RPMI7951 (cell line): ENCODE data around the gene DSC2.

DNA sequence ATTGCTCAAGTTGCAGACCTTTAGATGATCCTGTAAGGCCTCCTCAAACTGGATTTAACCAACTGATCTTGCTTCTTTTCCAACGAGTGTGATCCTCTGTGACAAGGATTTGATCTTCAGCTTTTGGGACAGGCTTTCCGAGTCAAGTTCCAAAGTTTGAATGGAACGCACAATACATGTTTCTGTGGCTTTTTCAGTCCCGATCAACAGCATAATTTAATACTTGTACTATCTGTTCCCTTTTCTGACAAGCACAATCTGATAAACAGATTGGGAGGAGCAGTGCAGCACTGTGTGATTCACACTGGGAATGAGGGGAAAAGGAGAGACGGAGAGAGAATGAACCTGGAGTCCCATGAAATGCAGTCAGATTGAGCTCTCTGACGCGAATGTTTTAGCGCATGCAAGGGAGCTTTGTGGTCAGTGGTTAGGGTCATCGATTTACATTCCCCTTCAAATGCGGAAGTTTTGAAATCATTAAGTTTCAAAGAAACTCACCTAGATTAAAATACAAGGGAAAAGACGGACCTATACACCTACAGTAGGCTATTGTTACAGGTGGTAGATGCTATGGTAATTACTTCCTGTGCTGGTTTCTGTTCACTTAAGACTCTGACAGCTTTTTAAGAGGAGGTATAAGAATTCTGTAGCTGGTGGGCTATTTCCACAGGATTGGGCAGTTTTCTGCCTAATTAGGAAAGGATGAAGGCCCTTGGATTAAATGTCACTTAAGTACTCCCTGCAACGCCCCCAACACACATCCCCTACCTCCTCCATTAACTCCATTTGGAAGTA lies 99.6 kb downstream of the KCTD1 start:
- RAMPAGE, long total RNA: no peak

DNA sequence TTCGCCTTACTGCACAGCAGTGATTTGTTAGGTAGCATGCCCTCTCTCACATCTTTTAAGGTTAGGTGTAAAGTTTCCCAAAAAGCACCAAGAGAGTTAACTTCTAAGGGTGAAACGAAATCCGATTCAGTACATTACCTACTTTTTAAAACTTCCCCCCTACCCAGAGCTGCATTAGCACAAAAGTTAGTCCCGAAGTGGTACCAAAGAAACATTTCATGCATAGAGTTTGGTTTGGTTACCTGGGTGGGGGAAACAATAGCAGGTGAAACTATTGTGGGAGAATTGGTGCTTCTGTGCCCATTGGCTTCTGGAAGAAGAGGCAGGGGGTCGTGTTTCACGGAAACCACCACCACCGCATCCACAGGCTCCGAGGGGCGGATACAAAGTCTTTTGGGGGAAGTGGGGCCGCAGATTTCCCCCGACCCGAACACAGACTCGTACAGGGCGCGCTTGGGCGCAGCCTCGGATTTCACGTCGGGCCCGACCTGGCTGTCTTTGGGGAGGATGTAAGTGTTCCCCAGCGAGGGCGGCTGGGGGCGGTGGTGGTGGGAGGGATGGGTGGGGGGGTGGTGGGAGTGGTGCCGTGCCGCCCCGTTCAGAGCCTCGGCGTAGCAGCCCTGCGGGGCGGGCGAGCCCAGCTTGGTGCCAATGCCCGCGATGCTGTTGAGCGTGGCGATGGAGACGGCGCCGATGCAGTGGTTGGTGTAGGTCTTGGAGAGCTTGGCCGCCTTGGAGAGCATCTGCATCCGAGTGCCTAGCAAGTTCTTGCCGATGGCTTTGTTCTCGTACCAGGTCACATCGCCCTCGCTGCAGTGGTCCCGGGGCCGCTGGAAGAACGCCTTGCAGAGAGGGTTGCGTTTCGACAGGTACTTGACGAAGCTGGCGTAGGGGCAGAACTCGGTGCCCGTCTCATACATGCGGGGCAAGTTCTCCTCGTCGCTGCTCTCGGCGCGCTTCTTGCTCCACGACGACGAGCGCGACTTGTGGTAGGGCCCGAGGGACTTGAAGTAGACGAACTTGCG lies 1.6 kb downstream of the KCTD1 start:
- RAMPAGE, long total RNA: no peak

- RAMPAGE, long total RNA: no peak
Measured at GRCh38 chr18:26547775-26548267, 532 bp downstream of the KCTD1 start.

DNA sequence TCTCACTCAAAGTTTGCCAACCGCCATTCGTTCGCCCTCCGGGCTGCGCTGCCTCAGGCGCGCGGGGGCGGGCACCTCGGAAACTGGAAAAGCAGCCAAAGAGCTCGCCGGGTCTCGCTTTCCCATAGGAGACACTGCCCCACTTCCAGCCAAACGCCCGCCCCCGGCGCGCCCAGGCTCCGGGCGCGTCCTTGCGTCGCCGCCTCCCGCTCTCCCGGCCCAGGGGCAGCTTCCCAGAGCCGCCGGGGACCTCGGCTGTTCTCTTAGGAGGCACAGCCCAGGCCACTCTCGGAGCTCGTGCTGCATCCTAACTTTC lies 1.3 kb upstream of the KCTD1 start:
- RAMPAGE, long total RNA: no peak

DNA sequence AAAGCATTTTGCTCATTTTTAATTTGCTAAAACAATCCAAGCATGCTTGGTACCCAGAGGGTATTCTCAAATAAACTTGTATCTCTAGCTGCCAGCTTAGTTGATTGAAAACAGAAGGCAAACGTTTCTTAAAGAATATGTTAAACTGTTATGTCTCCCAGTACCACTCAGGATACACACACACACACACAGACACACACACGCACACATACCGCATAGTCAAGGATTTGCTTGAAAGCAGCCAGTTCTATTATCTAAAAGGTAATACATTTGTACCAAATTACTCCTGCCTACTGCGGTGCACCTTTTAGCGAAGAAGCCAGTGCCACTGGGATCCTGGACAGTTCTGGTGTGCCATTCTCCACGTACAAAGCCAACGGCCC lies 106.9 kb upstream of the KCTD1 start:
- RAMPAGE, long total RNA: no peak

GRCh38 chr18:27605326-27605606 lies 420.2 kb upstream of the CHST9 start:
- RAMPAGE, long total RNA: no peak

GRCh38 chr18:27921733-27922591 lies 255.0 kb downstream of the CDH2 start:
- RAMPAGE, long total RNA: no peak

GRCh38 chr18:31024113-31024570 lies 18.4 kb downstream of the DSC3 start:
- RAMPAGE, long total RNA: no peak

DNA sequence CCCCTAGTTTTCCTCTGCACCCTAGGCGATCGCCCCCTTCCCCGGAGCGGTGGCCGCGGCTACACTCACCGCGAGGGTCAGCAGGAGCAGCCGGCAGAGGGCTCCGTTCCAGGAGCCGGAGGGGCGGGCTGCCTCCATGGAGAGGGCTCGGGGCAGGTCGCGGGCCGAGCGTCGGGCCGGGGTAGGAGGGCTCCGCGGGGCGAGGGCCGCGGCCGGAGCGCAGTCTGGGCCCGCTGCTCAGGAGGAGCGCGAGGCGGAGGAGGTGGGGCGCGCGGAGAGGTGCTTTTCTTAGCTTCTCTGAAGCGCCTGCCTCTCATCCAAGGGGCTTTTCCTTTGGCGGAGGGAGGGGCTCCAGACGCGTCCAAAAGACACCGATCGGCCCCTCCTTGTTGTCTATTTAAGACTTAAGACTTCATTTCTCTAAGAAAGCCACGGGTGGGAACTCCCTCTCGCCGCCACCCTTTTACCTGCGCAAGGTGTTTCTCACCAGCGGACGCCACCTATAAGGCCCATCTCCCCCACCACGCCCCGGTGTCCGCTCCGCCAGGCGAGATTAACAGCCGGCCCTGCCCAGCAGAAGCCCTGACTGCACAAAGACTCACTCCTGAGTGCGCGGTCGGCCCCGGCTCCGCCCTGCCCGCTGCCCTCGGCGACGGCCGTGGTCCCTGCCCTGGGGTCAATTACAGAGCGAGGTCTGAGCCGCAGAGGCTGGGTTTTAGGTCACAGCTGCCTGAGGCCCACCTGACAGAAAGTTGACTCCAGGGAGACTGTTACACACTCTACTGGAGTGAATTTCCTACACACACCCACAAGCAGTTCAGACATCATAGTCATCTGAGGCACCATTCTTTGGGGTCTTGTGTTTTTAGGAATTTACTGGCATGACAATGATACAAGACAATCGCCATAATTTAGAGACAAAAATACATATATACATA lies at the start of gene DSC2:
DSC2 (minus strand) TSS at position 588 of the 938 bp plus-strand sequence.
- RAMPAGE, long total RNA: no peak

DNA sequence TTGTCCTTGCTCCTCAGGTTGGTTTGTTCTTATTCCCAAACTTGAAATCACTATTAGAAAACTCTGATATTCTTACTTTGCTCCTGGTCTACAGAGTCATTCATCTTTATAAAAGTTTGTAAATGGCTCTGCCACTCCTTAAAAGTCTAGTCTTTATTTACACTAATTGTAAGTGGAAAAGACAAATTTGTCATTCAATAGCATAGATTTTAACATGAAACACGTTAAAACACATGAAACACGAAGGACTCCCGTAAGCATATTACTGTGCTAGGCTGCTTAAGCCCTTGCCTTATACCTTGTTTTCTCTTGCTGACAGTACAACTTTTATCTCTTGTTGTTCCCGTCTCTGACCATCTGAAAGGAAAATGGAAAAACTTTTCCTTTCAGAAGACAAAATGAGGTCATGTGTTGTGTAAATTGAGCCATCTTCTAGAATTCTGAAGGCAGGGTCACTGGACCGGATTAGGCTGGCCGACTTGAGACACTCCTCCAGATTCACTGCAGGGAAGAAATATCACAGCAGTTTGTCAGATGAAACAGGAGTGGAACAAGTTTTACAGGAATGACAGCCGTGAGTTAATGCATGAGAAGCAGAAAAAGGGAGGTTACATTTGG lies 5.5 kb downstream of the DSC1 start:
- RAMPAGE, long total RNA: no peak

GRCh38 chr18:31278653-31279153 lies 39.3 kb upstream of the DSG1 start:
- RAMPAGE, long total RNA: no peak

GRCh38 chr18:32096840-32097266 lies 5.2 kb downstream of the RNF138 start:
- RAMPAGE, long total RNA: no peak

GRCh38 chr18:32283538-32283926 lies 93.7 kb downstream of the MEP1B start:
- RAMPAGE, long total RNA: no peak

DNA sequence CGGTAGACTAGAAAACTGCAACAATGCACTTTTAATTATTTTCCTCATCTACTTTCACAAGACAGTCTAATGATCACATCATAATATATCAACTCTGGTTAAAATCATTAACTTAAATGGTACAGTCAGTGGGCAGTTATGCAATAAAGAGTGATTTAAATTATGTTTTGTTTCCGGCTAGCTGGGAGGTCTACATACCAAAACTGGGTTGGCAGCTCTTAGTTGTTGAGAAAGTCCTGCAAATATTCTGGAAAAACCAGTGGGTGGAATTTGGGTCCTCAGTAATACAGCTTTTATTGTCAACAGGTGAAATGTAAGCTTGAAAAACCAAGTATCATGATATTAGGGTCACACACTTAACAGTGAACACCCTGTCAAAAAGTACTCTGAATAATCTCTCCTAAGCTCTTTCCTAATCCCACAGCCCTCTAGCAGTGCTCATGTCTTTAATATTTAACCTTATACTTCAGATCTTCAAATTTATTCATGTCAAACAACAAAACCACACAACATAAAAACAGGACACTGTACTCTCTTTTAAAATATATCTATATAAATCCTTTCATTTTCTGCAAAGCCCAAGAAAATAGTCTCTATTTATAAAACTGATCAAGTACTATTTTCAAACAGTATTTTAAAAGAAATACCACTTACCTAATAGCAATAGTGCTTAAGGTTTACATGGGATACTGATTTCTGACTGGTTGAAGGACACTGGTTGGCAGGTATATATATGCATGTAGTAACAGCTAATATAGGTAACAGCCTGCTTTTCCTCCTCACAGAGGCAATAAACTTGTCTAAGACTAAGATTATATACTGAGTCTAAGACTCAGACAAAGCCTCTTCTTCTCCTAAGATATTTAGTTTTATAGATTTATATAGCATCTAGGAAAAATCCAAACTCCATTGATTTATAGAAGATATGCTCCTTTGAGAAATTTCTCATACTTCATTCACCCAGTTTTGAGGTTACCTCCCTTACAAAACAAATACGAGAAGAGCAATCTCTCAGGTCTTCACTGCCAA lies 103.8 kb downstream of the GAREM1 start:
- RAMPAGE, long total RNA: no peak

- RAMPAGE, long total RNA: no peak
Measured at GRCh38 chr18:32469759-32470032, 986 bp downstream of the GAREM1 start.

GRCh38 chr18:32737702-32738109 lies 35.1 kb downstream of the KLHL14 start:
- RAMPAGE, long total RNA: no peak

DNA sequence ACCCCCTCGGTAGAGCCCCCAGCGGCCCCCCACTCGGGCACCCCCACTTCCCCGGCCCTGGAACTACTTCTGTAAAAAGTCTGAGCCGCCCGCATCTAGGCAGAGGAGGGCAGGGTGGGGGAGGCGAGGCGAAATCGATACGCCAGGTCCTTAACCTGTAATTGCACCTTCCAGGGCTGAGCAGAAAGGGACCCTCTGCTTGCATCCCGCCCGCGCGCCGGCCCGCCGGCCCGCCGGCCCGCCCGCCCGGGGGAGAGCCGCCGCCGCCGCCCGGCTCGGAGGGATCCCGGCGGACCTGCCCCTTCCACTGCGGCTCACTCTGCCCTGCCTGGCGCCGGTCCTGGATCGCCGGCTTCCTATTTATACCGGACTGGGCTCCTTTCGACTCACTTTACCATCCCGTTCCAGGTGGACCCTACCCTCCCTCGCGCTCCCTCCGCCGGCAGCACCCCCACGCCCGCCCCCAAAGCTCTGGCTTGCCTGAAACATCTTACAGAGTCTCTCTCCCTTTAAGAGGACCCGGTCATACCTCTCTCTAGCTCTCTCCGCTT lies 868 bp downstream of the KLHL14 start:
- RAMPAGE, long total RNA: no peak

DNA sequence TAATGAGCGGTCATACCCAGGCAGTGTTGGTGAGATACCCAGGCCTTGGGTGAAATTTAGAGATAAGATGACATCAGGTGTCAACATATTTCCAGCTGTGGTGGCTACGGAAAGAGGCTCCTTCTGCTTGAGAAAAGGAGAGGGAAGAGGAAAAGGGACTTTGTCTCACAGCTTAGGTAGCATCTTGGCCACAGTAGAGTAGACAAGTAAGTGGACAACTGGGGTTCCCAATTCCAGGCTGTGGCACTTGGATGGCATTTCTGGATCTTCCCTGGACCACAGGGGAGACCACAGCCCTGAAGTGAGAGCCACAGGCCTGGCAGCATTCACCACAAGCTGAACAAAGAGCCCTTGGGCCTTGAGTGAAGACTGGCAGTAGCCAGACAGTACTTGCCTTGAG lies 226.0 kb upstream of the KLHL14 start:
- RAMPAGE, long total RNA: no peak

- RAMPAGE, long total RNA: no peak
Measured at GRCh38 chr18:33819771-33820286, 241.8 kb downstream of the ASXL3 start.

GRCh38 chr18:34562161-34562807 lies 147.8 kb upstream of the DTNA start:
- RAMPAGE, long total RNA: no peak